Right lobe of liver (tissue), 4 donors: ENCODE measurements around the genes STN1 and SLK.

DNA sequence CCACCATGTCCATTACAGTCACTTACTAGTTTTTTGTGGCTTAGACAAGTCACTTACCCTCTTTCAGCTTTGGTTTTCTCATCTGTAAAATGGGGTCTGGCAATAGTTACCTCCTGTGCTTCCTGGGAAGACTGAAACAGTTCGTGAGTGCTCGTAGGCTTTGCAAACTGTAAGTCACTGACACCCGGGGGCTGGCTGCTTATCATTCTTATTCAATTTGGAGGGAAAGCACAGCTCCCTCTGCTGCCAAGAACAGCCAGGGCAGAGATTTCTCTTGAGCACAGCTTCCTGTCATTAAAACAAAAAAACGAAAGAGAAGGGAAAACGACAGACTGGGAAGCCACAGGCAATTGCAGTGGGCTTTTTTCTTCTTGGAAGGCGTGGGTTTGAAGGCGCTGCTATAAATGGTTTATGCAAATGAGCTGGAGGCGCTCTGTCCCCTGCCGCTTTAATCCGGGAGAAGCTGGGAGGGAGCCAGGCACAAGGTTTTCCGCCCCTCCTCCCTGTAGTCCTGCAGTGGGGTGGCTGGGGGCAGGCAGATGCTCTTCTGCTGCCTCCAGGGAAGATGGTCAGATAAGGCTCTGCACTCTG is 49.2 kb downstream of the NEURL1 start:
- PRO-cap, 4 experiments, result no peak in any of the 4 experiments
- RAMPAGE, long total RNA, 2 experiments, result no peak in any of the 2 experiments

DNA sequence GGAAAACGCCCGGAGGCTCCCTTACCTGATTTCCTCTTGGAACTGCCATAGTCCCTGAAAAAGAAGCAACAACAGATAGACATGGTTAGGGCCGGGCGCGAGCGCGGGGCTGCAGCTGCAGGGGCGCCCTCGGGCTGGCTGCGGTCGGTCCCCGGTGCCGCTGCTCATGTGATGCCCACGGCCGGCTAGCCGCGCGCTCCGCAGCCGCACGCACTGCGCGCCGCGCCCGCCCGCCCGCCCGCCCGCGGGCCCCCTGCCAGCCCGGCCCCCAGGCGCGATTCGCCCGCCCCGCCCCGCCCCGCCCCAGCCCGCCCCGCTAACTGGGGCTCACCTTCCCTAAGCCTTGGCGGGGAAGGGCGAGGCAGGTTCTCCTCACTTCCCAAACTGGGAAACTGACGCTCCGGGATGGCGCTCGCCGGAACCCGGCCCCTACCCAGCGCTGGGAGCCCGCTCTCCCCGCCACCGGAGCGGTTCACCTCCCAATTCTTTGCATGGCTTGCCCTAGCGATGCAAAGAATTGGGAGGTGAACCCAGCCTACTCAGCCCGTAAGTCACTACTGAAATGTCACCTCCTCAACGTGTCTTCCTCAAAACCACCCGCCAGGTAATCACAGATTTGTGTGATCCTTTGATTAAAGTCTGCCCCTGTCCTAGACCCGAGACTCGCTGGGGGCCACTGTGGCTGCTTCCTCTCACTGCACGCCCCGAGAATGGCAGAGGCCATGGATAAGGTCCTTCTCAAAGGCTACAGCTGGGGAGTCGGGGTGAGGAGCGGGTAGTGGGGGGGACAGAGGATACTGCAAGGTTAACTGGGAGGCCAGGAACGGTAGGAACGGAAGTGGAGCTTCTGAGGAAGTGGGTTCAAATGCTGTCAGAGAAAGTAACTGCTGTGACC is 162.1 kb downstream of the SH3PXD2A start:
- PRO-cap, 4 experiments, result no peak in any of the 4 experiments
- RAMPAGE, long total RNA, 2 experiments, result no peak in any of the 2 experiments

DNA sequence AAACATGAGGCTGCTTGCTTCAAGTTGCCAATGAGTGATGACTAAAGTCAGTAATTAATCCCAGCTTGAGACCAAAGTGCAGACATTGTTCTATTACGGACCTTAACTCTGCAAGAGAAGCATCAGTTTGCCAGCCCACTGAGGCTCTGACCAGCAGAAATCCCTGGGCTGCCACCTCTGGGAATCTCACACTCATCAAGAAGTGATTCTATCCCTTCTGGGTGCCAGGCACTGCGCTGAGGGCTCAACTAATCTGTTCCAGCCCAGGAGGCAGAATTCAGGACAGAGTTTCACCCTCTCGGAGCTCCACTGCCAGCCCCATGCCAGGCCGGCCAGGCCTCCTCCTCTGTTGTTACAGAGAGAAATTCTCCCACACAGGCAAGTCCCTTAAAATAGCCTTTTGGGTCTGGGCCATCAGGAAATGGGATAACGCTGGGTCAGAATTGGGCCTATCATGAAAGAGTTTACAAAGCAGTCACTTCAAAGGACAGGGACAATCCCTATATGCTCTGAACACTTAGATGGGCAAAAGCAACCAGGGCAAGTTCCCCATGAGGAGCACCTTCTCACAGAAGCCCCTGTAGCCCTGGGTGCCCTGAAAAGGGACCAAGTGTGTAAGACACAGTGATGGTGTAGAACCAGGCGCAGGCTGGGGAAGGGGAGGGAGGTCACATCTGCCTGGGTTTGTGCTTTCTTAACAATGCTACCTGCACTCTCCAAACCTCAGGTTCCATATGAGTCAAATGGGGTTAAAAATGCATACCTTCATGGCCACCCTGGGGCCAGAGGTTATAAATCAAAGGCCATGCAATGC is 11.2 kb downstream of the SH3PXD2A start:
- PRO-cap, 4 experiments, result no peak in any of the 4 experiments
- RAMPAGE, long total RNA, 2 experiments, result no peak in any of the 2 experiments

GRCh38 chr10:103856052-103856889 is 895 bp upstream of the SH3PXD2A start:
- PRO-cap, 4 experiments, result peak in 4 of 4 experiments; most common plus-strand start chr10:103856262 (in 1); most common minus-strand start chr10:103856156 (in 3)
- RAMPAGE, long total RNA, 2 experiments, result no peak in any of the 2 experiments

DNA sequence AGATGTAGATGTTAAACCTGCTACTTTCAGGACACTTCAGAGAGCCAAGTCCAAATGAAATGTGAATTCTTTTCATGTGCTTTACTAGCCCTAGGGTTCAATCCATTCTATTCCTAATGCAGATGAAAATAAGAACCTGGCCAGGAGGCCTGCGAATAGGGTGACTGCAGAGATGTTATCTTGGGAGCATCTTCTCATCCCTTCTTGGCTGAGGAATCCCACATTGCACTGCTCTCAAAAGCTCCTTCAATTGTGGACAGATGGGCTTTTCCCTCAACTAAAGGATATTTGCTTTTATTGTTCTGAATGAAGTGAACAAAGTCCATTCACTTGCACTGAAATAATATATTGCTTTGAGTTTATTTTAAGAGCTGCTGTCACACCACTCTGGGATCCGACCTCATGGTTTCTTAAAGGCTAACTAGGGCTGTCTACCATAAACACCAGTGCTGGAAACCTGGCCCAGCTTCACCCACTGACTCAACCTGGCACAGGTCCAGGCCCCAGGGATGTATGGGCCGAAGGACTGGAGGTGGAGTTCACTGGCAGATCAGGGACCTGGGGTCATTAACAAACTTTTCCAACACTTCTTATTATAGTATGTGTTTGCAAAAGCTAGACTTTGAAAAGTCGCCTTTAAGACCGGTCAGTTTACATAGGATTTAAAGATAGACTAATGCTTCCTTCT is 30.1 kb downstream of the STN1 start:
- PRO-cap, 4 experiments, result no peak in any of the 4 experiments
- RAMPAGE, long total RNA, 2 experiments, result no peak in any of the 2 experiments

GRCh38 chr10:103890048-103890664 is 27.8 kb downstream of the STN1 start:
- PRO-cap, 4 experiments, result no peak in any of the 4 experiments
- RAMPAGE, long total RNA, 2 experiments, result no peak in any of the 2 experiments

DNA sequence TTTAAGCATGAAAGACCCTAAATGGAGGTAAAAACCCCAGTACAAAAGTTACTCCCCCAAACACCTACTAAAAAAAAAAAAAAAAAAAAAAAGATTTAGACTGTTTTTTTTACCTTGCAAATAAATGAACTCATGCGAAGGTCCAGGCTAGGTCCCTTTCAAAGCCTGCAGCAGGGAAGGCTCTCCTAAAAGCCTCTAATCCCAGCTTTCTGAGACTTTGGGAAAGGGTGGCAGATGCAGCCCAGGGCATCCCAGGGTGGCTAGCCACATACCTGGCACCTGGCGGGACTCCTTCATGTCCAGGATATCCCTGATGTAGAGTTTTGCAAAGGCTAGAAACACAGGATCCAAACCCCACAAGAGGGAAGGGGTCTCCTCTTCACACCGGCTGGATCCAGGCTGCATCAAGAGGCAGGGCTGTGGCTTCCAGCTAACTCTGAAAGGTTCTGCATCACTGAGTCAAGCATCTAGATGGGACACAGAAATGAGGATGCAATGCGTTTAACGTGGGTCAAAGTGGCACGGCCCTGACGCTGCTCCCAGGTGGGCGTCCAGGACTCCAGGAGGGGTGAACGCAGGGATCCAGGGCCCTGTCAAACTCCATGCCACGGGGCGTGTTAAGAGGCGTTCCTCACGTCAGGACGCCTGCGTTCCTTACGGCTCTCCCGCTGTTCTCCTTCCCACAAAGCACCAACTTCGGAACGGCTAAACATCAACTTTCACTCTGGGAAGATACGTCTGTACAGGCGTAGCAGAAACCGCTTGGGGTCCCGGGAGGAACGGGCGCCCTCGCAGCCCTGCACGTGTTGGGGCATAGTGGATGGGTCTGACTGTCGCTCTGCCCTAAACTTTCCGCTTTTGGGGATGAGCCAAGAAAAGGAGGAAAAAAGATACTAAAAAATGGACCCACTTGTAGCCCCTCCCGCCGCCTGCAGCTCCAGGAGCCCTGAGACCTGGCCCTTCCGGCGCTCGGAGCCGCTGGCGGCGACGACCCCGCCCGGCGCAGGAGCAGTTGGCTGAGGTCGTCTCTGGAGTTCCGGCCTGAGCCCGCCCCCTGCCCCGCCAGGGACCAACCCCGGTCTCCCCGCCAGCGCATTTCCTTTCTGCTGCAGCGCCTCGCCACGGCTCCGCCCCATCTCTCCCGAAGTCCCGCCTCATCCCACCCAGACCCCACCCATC is at the start of gene STN1:
TSS of gene STN1 (minus strand) at position 995 of the 1,179 bp plus-strand sequence.
- PRO-cap, 4 experiments, result peak in 4 of 4 experiments; most common minus-strand start position 860 of the sequence (in 4)
- RAMPAGE, long total RNA, 2 experiments, result start-site peak on the minus strand in 2 of 2 experiments, centred at positions 297 to 1,006 of the sequence, 15 to 350 reads per replicate

GRCh38 chr10:103967075-103968151 is at the start of gene SLK:
Gene SLK, plus strand, starts transcription at chr10:103967140.
- PRO-cap, 4 experiments, result peak in 4 of 4 experiments; most common plus-strand start chr10:103967169 (in 2); most common minus-strand start chr10:103967845 (in 3)
- RAMPAGE, long total RNA, 2 experiments, result no peak in any of the 2 experiments

DNA sequence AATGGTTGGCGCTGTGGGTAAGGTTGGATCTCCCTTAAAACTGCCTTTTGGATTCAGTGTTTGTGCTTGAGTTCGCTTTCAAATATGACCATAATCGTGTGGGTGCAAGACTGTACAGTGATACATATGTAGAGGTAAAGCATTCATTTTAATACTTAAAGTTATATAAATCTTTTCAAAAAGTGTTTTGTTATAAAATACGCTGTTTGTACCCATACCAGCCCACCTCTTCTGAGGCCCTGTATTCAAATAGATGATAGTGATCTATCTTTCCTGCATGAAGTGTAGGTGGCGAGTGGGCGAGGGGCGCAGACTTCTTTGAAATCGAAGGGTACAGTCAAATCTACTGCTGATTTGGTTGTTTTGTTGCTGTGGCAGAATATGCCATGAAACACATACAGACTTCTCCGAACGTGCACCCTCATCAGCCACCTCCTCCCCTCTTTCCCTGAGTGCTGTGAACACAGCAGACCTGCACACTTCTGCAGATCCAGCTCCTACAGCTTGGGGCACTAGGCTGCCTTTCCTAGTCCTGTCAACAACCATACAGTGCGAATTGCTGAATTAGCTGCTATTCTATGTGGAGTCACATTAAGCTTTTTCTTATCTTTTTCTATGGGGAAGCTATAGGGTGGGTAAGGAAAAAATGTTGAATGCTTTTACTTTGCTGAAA is 57.7 kb downstream of the COL17A1 start:
- PRO-cap, 4 experiments, result no peak in any of the 4 experiments
- RAMPAGE, long total RNA, 2 experiments, result no peak in any of the 2 experiments

GRCh38 chr10:104033056-104034018 is 52.3 kb downstream of the COL17A1 start:
- PRO-cap, 4 experiments, result no peak in any of the 4 experiments
- RAMPAGE, long total RNA, 2 experiments, result no peak in any of the 2 experiments

DNA sequence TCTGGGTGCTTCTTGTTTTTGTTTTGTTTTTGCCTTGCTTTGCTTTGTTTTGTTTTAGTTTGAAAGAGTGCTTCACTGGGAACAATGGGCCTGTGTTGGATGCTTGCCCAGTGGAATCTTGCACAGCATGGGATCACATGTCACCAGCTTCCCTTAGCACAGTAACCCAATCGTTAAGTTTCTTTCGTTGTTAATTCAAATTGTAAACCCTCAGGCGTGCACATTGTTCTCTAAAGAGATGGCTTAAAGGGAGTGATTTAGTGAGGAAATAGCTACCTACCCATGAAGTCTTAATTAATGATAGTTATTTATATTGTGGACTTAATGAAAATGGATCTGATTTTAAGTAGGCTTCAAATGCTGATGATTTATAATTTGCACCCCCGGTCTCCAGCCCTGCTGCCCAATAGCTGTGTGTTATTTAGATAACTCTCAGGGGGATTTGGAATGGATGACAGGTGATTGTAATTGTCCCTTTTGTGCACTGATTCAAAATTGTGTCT is 8.8 kb downstream of the COL17A1 start:
- PRO-cap, 4 experiments, result no peak in any of the 4 experiments
- RAMPAGE, long total RNA, 2 experiments, result no peak in any of the 2 experiments

DNA sequence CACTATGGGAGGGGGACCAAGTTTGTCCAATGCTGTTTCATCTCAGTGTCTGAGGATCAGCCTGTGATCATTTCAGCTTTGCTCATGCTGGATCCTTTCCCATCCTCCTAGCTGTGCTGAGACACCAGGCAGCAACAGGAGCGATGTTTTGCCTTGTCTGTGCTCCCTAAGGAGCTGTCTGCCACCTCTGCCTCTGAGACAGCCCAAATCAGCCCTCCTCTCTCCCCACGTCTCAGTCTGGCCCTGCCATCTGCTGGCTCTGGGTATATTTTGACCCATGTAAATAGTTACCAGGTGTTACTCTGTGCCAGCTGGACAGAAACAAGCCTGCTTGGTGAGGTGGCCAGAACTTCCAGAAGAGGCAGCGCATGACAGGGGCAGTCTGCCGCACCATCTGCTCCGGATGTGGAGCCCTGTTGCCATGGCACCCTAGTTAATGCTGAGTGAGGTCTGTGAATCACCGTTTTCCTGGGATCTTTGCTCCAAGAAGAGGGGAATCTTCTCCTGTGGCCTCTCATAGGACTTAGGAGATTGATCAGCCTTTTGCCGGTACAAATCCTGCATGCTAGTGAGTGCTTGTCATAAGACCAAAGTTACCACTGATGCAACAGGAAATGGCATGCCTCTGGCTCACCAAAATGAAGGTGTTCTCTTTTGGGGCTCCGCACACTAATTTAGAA is 31.8 kb downstream of the GSTO2 start:
- PRO-cap, 4 experiments, result peak in 3 of 4 experiments; most common plus-strand start position 355 of the sequence (in 1); most common minus-strand start position 355 of the sequence (in 3)
- RAMPAGE, long total RNA, 2 experiments, result no peak in any of the 2 experiments

GRCh38 chr10:104304256-104305353 is 33.7 kb downstream of the ITPRIP start:
- PRO-cap, 4 experiments, result peak in 1 of 4 experiments; most common plus-strand start chr10:104305219 (in 1); most common minus-strand start chr10:104305063 (in 1)
- RAMPAGE, long total RNA, 2 experiments, result no peak in any of the 2 experiments

DNA sequence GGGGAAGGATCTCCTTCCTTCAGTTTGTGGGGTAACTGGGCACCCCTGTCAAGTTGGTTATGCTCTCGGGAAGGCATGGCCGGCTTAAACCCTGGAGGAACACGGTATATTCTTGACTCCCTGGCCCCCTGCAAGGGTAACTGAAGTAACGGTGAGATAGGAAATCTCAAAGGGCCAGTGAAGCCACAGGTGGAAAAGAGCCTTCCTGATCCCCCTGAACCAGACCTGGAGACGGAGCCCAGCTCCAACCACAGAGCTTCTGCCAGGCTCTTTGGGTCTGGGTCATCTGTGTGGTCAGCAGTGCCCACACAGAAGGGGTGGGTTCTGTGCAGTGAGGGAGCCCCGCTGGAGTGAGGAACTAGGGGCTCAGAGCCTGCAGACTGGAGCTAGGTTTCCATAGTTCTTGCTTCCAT is 25.5 kb downstream of the ITPRIP start:
- PRO-cap, 4 experiments, result no peak in any of the 4 experiments
- RAMPAGE, long total RNA, 2 experiments, result no peak in any of the 2 experiments

DNA sequence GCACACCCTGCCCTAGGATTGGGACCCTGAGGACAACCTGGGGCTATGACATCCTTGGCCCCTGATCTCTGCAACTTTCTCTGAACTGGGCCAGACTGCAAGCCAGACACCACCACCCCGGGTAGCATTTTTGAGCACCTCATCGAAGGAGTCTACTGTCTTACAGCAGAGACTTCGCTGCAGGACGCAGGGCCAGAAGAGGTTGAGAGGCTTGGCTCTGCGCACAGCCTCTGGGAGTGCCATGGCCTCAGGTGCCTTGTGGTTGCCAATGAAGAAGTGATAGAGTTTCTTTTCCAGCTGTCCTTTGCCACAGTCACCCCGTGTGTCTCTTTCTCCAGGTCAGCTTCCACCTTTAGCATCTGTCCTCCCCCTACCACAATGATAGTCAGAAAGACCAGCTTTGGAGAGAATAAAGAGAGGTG is 25.1 kb downstream of the ITPRIP start:
- PRO-cap, 4 experiments, result peak in 1 of 4 experiments; most common minus-strand start position 77 of the sequence (in 1)
- RAMPAGE, long total RNA, 2 experiments, result no peak in any of the 2 experiments

- PRO-cap, 4 experiments, result no peak in any of the 4 experiments
- RAMPAGE, long total RNA, 2 experiments, result no peak in any of the 2 experiments
These were observed 14.1 kb downstream of the ITPRIP start for GRCh38 chr10:104323943-104324805.

- PRO-cap, 4 experiments, result no peak in any of the 4 experiments
- RAMPAGE, long total RNA, 2 experiments, result no peak in any of the 2 experiments
These were observed 11.0 kb downstream of the ITPRIP start for GRCh38 chr10:104327114-104327863.

DNA sequence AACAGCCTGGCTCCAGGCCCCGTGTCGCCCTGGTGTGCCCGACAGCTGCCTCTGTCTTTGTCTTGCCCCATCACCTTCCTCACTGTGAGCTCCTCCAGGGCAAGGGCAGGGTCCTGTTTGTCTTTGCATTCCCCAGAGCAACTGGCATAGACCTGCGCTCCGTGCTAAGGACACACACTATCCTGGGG is 10.5 kb downstream of the ITPRIP start:
- PRO-cap, 4 experiments, result no peak in any of the 4 experiments
- RAMPAGE, long total RNA, 2 experiments, result no peak in any of the 2 experiments

DNA sequence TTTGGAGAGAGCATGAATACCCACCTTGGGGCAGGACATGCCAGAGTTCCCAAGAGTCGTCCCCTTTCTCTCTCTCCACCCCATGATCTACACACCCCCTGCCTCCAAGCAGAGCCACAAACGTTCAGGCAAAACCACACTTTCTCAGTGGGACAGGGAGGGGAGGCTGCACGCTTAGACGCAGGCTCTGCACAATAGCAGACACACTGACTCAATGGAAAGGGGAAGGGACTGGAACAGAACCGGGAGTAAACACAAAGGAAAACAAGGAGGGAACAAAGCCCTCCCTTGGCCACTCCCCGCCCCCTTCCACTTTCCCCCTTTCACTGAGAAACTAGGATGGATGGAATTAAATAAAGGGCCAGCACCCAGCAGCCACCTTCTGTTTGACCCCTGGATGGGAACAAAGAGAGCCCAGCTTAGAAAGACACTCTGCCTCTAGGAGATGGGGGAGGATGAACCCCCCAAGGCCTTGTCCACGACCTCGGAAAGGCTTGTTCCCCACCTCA is 9.9 kb downstream of the ITPRIP start:
- PRO-cap, 4 experiments, result peak in 1 of 4 experiments; most common plus-strand start position 147 of the sequence (in 1); most common minus-strand start position 122 of the sequence (in 1)
- RAMPAGE, long total RNA, 2 experiments, result no peak in any of the 2 experiments

DNA sequence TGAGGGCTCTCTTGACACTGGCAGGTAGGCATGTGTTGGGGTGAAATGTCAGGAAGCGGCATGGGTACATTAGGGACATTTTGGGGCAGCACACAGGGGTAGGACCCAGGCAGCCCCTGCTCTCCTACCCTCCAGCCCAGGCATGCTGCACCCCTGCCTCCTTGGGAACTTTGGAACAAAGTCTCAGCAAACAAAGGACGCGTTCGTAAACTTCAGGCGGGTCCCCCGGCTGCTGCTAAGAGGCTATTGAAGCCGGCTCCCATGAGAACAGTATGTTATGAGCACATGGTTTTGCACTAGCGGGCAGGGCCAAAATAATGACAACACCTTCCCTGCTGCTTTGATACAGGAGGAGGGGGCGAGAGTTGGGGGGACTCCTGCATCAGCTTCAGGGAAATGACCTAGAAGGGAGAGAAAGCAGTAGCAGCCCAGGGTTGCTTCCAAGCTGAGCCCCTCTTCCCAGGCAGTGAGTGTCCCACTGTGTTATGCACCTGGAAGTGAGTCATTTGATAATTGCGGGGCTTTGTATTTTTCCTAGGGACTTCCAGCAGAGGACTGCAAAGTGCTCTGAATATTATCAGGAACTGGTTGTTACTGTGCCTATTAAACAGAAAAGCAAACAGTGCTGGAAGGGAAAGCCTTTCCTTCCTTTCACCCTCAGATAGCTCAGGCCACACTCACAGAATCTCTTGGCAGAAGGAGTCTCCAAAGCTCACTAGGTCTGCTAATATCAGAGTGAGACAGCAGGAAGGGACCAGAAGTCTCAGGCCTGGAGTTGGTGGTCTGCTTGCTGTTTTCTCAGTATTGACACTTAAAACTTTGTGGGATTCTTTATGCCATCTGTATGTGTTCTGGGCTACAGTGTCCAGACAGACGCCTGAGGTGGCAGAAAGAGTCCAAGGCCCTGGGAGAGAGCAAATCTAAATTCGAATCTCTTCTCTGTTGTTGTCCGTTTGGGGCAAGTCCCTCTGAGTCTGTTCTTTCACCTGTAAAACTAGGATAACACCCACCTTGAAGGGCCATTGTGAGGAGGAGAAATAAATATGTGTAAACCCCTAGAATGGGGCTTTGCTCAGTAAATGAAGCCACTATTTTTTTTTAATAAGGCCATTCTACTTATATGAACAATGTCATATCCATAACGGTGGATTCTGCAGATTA is 6.8 kb downstream of the ITPRIP start:
- PRO-cap, 4 experiments, result peak in 4 of 4 experiments; most common plus-strand start position 757 of the sequence (in 2); most common minus-strand start position 468 of the sequence (in 2)
- RAMPAGE, long total RNA, 2 experiments, result no peak in any of the 2 experiments